ENCODE measurements around the gene DTHD1.

DNA sequence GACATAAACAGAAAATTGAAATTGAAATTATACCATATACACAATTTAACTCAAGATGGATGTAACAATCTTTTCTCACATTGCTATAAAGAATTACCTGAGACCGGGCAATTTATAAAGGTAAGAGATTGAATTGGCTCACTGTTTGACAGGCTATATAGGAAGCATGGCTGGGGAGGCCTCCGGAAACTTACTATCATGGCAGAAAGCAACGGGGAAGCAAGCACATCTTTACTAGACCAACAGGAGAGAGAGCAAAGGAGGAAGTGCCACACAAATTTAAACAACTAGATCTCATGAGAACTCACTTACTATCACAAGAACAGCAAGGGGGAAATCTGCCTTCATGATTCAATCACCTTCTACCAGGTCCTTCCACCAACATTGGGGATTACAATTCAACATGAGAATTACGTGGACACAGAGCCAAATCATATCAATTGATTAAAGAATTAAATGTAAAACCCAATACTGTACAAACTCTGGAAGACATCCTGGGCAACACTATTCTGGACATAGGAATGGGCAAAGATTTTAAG, 497.9 kb downstream of the ARAP2 start:
- RRBS = 42% methylated on average over 2 of the region's 4 CpGs

- RRBS = no CpG with 5 or more reads among the region's 1 CpG
Observed at GRCh38 chr4:36148874-36149688, 95.2 kb downstream of the ARAP2 start.

- RRBS = no CpG with 5 or more reads among the region's 3 CpGs
Observed at GRCh38 chr4:36281231-36281880, at the start of gene DTHD1. TSS of gene DTHD1 (plus strand) at chr4:36281616.

DNA sequence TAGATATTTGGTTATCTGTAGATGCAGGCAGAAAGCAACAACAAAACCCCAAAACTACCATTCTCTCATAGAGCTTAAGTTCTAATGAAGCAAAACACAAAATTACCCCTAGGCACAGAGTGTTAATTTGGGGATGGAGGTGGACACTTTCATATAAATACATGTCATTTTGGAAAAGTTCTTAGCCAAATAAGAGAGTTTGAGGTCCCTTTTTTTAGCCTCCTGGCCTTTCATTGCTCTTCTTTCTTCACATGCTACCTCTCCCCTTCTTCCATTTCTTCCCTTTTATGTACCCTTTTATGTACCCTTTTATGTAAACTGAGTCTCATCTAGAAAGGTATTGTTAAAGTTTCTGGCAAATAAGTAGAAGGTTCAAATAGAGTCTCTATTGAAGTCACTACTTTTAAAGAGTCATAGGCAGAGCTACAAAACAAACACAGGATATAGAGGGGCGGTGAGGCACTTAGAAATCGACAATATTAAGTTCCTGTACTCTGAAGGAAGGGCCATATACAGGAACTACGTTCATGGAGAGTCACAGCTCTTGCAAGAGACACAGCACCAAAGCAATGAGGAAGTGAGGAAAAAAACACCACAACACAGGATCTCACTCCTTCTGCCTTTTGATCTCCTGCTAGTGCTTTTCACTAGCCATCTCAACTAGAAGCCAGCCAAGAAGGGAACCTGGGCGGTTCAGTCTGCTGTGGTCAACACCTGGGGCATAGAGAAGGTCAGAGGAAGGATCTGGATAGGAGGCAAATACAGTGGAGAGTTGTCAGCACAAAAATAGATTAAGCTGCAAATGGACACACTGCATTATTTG, 104.3 kb downstream of the DTHD1 start:
- RRBS = no CpG with 5 or more reads among the region's 4 CpGs

DNA sequence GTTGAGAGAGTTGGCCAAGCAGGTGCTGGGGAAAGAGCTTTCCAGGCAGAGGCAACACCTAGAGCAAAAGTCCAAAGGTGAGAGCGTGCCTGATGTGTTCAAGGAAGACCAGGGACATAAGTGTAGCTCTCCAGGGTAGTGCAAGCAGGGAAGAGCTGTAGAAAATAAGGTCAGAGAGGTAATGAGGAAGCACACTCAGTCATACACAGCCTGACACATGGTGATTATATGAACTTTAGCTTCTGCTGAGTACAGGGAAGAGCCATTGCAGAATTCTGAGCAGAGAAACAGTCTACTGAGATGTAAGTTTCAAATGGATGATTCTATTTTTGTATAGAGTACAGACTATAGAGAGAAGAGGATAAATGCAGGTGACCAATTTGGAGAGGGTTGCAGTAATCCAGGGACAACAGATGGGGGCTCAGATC, 264.9 kb upstream of the NWD2 start:
- RRBS = no CpG with 5 or more reads among the region's 1 CpG

GRCh38 chr4:37561501-37561823, 107.7 kb downstream of the C4orf19 start:
- RRBS = no CpG with 5 or more reads among the region's 1 CpG

DNA sequence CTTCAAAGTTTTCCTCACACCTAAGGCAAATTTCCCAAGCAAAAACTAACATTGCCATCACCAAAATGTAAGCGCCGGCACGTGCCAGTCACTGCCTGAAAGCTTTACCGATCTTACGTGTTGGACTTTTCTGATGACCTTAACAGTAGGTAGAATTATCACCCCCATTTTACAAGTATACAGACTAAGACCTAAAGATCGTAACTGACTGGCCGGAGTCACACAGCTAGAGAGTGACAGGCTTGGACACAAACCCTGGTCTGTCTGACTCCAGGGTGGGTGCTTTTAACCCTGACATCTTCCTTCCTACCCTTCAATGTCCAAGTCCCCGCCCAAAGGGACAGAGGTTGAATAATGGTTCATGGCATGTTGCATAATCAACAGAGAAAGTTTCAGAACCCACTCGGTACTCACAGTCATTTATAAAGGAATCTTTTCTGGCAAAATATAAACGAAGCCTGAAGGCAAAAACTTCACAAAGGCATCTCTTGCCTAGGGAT, 44.4 kb downstream of the RELL1 start:
- RRBS = no CpG with 5 or more reads among the region's 10 CpGs

GRCh38 chr4:37644764-37645531, 41.2 kb downstream of the RELL1 start:
- RRBS = no CpG with 5 or more reads among the region's 11 CpGs

DNA sequence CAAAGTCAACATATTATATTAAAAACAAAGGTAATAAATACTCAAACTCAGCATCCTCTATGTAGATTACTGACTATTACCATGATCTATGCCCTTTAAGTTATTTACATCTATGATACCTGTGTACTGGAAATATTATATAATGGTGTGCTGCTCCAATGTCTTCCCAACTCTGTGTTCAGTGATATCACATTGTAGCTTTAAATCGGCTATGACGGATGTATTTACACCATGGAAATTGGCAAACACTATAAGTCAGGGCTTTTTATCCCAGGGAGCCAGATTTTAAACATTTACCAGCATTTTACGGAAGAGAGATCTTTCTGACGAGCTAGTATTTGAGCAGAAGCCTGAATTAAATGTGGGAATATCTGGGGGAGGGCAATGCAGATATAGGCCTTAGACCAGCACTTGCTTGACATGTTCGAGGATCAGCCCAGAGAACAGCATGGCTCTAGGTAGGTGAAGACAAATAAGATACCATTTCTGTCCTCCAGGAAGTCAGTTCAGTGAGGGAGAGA, 7.7 kb upstream of the PGM2 start:
- RRBS = no CpG with 5 or more reads among the region's 5 CpGs

DNA sequence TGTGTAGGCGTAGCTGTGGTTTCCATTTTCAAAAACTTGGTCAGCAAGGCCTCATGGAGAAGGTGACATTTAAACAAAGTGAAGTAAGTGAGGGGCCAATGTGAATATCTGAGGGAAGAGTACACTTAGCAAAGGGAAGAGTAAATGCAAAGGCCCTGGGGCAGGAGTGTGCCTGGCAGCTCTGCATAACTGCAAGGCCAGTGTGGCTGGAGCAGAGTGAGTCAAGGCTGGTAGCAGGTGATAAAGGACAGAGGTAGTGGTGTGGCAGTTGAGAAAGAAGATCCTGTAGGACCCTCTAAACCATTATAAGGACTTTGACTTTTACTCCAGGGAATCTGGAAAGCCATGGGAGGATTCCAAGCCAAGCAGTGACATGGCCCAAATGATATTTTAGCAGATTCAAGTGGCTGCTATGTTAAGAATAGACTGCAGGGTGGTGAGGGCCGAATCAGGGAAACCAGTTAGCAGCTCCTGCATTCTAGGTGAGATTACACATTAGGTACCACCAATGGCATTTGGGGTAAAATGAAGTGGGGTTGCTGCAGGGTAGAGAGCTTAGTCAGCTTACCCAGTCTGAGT, 5.9 kb upstream of the TBC1D1 start:
- RRBS = no CpG with 5 or more reads among the region's 2 CpGs

- RRBS = no CpG with 5 or more reads among the region's 6 CpGs
Observed at GRCh38 chr4:38046975-38047640, 86.9 kb downstream of the PTTG2 start.

GRCh38 chr4:38050419-38050928, 90.3 kb downstream of the PTTG2 start:
- RRBS = no CpG with 5 or more reads among the region's 6 CpGs

DNA sequence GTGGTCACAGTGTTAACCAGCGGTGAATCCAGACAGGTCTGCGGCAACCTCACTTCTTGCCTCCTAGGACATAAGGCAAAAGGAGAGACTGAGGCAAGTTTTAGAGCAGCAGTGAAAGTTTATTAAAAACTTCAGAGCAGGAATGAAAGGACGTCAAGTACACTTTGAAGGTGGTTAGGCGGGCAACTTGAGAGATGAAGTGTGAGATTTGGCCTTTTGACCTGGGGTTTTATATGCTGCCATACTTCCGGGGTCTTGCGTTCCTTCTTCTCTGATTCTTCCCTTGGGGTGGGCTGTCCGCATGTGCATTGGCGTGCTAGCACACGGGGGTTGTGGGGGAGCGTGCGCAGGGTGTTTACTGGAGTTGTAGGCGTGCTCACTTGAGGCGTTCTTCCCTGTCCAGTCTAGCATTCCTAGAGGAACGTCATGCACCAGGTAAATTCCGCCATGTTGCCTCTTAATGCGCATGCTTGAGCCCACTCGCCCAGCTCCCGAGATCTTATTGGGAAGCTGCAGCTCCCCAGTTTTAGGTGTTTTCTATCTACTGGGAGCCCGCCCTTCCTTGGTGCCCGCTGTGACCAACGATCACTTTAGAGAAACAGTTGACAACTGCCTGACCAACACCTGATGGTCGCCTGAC, 94.5 kb downstream of the PTTG2 start:
- RRBS = no CpG with 5 or more reads among the region's 22 CpGs

DNA sequence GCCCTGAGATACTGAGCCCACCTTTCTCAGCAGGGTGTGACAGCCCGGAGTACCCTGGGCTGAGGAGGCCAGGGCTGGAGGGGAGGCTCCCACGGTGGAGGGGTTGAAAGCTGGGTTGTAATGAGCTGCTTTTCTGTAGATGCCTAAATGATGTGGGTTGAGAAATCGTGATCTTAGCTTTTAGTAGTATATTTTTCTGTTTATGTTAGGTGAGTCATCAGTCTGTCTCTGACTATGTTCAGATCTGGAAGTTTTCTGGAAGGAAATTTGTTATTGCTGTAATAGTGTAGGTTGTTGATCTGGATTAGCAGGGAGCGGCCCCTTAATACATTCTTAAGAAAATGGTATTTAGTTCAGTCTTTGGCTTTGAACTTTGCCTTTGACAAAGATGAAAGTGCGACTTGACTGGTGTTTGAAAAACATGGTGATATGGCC, 118.8 kb downstream of the PTTG2 start:
- RRBS = no CpG with 5 or more reads among the region's 5 CpGs

DNA sequence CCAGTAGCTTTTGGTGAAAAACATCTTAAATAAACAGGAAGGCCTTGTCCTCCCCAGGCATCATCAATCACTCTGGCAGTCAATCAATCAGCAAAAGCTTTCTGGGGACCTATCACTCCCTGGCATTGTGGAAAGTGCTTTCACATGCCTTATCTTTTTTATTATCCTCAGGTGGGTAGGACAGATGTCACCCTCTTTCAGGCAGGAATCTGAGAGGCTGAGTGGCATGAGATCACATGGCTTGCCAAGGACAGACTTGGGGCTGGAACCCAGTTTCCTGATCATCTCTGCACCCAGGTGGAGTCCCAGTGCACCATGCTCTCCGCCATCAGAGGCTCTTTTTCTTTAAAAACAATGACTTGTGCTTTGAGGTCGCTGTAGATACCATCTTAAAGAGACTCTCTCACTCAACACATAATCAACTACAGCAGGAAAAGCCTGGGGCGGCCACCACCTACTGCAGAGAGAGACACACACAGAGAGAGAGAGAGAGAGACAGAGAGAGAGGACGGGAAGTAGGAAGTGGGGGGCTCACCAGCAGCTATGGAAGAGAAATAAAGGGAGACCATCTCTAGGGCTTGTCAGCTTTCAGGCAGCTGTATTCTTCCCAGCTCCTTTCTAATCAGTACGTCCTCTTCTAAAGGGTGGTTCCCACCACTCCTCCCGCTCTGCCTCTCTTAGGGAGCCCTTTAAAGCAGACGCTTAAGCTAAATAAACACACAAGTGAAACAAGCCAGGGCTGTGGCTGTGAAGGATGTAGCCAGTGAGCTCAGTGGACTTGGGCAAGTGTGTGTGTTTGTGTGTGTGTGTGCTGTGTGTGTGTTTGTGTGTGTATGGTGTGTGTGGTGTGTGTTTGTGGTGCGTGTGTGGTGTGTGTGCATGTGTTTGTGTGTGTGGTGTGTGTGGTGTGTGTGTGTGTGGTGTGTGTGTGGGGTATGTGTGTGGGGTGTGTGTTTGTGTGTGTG, 282.9 kb downstream of the PTTG2 start:
- RRBS = no CpG with 5 or more reads among the region's 8 CpGs

GRCh38 chr4:38266688-38266887, 306.4 kb downstream of the PTTG2 start:
- RRBS = no CpG with 5 or more reads among the region's 2 CpGs

GRCh38 chr4:38310610-38310967, 350.4 kb downstream of the PTTG2 start:
- RRBS = no CpG with 5 or more reads among the region's 2 CpGs

- RRBS = no CpG with 5 or more reads among the region's 6 CpGs
Observed at GRCh38 chr4:38314665-38315111, 349.3 kb upstream of the KLF3 start.

- RRBS = no CpG with 5 or more reads among the region's 5 CpGs
Observed at GRCh38 chr4:38328906-38329247, 335.1 kb upstream of the KLF3 start.